ENCODE measurements around a stretch of chr9.

GRCh38 chr9:137654593-137654970, 35.8 kb downstream of the EHMT1 start:
- RRBS, 2 experiments = no CpG with 5 or more reads among the region's 2 CpGs

DNA sequence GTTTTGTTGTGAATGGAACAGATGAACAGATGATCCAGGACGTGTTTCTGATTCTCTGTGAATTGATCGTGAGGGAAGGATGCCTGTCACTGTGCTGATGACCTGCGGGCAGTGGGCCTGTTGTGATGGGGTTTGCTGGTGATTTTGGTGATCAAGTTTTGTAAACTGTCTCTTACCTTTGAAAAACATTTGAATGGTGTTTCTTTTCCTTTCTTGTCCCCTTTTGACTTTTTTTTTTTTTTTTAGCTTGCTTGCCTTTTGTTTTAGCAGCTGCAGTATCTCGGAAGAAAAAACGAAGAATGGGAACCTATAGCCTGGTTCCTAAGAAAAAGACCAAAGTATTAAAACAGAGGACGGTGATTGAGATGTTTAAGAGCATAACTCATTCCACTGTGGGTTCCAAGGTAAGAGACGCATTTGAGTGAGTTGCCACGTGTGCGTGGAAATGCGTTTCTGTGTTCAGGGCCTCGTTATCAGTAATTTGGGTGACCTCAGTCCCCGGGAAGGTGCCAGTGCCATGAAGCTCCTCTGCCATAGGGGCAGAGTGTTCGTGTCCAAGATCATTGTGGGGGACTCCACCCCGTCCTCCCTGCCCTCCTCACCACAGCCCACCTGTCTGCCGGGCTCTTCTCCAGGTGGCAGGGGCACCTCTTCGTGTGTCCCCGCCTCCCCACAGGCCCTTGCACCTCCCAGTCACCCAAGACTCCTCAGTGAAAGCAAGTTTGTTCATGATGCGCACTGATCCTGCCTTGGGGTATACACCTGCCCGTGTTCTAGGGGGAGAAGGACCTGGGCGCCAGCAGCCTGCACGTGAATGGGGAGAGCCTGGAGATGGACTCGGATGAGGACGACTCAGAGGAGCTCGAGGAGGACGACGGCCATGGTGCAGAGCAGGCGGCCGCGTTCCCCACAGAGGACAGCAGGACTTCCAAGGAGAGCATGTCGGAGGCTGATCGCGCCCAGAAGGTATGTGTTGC, 124.6 kb downstream of the EHMT1 start:
- RRBS, 2 experiments = 100% methylated on average over 1 of the region's 32 CpGs; no CpG with 5 or more reads in 1 of the 2 experiments

All from LNCaP clone FGC (cell line).